Smooth muscle cell (in vitro differentiated cells): ENCODE data around the genes PGAP1, COQ10B and FTCDNL1.

DNA sequence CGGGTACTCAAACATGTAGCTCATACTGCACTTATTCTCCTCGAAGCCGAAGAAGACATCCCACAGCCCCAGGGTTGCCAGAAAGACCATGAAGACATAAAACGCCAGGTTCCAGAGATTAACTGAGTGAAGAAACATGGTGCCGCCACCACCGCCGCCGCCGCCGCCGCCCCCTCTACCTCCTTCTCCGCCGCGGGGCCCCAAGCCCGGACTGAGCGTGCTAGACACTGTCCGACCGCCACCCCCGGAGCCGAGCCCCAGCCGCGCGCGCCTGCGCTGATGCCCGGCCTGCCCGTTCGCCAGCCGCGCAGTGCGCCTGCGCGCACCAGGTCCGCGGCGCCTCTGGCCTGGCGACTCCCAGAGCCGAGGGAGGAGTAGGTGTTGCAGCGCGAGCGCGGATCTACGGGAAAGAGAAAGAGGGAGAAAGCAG, at the start of gene PGAP1:
Gene PGAP1, minus strand, starts transcription at position 229 of the 430 bp plus-strand sequence.
- RAMPAGE, long total RNA: no peak

DNA sequence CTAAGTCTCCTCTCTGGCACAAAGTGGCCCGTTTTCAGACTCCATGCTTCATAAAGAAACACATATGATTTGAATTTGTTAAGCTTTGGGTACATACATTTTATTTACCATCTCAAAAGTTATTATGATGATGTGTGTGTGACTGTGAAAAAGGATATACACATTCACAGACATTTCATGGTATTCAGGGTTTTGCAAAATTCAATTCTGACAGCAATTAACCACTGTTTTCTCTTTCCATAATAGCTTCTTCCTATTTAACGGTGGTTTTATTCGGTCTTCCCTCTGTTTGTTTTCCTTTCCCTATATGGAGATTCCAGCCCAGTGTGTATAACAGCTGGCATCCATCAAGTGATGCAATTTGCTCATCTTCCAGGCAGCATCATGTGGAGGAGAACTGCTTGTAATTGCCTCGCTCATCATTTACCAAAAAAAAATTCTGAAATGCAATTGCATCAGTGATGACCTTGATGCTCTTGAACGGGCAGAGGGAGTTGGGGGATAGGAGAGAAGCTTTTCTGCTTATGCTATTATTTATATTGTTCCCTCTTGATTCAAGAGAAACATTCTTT, 165.9 kb upstream of the PGAP1 start:
- RAMPAGE, long total RNA: no peak

DNA sequence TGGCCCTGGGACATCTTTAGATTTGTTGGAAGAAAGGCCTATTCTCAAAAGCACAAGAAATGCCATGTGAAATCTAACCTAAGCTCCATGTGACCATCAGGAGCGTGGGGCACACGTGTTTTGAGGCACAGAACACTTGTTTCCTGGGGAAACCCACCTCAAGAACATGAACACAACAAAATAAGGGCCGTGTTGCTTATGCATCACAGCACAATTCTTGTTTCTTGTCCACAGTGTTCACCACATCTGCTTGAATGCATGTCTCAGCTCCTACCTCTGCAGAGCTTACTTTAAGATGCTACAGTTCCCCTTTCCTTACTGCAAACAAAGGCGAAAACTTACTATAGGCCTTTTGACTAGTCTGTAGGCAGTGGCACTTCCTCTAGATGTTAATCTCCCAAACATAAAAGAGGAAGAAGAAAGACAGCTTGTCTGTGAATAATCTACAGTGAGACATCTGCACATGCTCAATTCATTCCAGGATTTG, 165.0 kb downstream of the ANKRD44 start:
- RAMPAGE, long total RNA: no peak

DNA sequence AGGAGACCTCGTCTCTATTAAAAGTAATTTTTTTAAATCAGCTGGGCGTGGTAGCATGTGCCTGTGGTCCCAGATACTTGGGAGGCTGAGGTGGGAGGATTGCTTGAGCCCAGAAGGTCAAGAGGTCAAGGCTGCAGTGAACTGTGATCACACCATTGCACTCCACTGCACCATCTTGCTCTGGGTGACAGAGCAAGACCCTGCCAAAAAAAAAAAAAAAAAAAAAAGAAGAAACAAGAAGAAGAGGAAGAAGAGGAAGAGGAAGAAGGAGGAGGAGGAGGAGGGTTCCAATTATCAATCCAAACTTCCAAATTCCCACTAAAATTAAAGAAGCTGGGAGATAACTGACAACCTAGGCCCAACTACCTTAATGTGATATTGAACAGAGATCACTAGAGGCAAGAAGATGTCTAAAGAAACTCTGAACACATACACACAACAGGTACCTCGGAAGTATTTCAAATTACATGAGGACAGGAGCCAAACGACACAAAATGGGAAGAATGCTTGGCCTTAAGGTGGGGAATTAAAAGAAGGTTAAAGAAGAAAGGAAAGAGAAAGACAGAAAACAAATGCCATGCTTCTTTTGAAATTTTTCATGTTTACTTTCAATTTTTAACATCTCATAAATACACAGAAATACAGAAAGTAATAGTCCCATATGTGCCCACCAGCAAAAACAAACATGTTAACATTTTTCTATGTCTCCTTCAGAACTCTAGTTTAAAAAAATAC, 157.4 kb downstream of the ANKRD44 start:
- RAMPAGE, long total RNA: no peak

DNA sequence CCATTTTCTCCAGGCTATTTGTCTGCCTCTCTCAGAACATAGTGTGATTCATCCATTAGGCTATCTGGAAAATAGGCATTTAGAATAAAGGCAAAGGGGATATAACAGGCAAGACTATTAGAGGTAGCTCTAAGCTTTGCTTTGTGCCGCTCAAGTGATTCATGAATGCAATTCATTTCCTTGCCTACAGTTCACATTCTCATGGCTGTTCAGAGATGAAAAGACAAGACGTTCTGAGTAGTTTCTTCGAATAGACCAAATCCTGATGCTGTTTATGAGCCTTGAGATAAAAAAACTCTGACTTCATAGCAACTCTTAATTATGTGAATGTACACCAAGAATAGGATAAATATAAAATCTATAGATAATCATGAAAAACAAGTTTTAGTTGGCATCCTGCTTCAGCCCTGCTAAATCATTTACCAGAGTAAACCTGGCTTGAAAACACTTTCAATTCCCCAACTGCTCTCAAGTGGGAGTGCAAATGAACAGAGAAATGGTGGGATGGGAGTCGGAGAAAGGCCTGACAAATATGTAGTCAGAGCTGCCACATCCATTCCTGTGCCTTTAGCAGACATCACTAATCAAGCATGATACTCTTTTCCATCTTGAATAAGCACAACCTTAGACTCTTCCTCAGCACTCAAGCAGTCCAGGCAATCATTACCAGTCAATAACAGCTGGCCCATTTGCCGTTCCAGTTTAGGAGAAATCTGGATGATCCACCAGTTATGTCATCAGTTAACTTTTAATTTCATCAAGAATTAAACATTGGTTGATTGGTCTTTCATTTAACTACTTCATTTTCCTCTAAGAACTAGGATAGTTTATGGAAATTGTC, 101.4 kb downstream of the ANKRD44 start:
- RAMPAGE, long total RNA: no peak

GRCh38 chr2:197394253-197394612, 40.6 kb downstream of the SF3B1 start:
- RAMPAGE, long total RNA: no peak

DNA sequence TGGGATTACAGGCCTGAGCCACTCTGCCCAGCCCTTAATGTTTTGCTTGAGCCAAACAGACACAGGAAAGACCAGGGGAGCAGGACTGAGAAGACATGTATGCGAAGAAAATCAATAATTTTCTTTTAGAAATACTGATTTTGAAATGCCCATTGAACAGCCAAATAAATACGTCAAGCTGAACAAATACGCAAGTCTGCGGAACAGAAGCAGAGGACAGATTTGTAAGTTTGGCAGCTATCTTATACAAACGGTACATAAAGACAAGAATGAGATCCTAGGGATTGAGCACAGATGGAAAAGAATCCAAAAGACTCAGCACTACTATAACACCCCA, 20.8 kb downstream of the SF3B1 start:
- RAMPAGE, long total RNA: no peak

GRCh38 chr2:197453340-197454442, at the start of gene COQ10B:
COQ10B (plus strand) TSS chr2:197453552.
- RAMPAGE, long total RNA: start-site peak on the plus strand at chr2:197453451-197453554, 1,481 and 1,201 reads in 2 replicates

DNA sequence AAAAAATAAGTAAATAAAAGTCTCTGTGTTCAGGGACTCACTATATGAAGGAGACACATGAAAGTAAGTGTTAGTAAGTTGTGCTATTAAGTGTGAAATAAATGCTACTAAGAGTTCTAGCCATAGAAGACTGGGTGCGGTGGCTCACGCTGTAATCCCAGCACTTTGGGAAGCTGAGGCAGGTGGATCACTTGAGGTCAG, 16.7 kb downstream of the MOB4 start:
- RAMPAGE, long total RNA: no peak

- RAMPAGE, long total RNA: no peak
Measured at GRCh38 chr2:197673010-197673469, 2.3 kb downstream of the RFTN2 start.

DNA sequence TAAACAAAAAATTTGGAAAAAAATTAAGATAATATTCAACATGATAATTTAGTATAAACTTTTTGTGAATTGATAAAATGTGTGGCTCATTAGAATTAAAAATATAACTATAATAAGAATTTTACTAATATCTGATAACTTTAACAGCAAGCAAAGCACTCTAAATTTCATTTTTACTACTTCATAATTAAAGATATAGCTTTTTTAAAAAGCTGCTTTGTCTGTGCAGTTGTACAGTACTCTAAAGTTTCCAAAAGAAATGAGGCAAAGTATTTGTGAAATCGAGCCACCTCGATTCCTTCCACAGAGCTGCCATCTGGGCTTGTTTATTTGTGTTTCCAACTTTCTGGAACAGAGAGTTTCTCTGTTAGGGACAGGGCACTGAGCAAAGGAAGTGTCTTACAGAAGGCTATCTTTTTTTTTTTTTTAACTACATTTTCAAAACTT, 986 bp downstream of the RFTN2 start:
- RAMPAGE, long total RNA: no peak

GRCh38 chr2:197707469-197707921, 2.3 kb downstream of the MARS2 start:
- RAMPAGE, long total RNA: no peak

DNA sequence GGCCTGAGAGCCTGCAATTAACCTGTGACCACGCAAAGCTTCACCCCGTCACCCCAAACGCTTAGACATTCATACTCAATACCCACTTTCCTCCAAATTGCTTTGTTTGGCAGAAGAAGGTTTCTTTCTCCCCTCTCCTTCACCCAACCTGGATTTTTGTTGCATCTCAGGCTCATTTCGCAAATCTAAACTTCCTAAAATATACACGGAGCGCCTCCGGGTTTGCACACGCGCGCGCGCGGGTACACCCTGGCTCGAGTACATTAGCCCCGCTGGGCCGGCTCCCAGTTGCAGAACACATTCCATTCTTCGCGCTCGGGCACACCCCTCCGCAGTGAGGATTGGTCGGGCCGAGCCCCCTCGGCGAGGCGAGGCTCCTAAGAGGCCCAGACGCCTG, 245 bp upstream of the PLCL1 start:
- RAMPAGE, long total RNA: no peak

- RAMPAGE, long total RNA: no peak
Measured at GRCh38 chr2:197809926-197810437, 5.6 kb downstream of the PLCL1 start.

GRCh38 chr2:199272359-199272840, 185.3 kb downstream of the SATB2 start:
- RAMPAGE, long total RNA: no peak

GRCh38 chr2:199458124-199459002, 624 bp upstream of the SATB2 start:
- RAMPAGE, long total RNA: no peak

- RAMPAGE, long total RNA: no peak
Measured at GRCh38 chr2:199468152-199469045, 10.7 kb upstream of the SATB2 start.

GRCh38 chr2:199850461-199851430, at the start of gene FTCDNL1:
FTCDNL1 (minus strand) TSS chr2:199851192.
- RAMPAGE, long total RNA: no peak

DNA sequence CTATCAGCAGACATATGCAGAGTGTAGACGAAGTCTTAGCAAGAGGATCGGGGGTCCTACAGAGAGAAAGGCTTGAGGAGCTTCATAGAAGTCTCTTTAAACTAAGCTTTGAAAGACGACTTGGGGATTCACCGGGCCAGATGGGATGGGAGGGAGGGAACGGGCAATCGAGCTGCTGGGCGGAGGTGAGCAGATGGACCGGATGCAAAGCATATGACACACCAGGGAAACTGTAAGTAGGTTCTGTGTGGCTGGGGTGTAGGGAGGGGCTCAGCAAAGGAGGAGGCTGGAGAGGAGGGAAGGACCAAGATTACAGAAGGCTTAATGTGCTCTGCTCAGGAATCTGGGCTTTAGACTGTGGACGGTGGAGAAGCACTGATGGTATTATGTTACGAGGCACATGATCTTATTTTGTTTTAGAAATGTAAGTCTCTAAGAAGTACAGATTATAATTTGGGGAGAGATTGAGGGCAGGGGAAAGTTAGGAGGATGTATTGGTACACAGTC, 131.5 kb downstream of the MAIP1 start:
- RAMPAGE, long total RNA: no peak

- RAMPAGE, long total RNA: no peak
Measured at GRCh38 chr2:200352596-200353327, 46.3 kb downstream of the SPATS2L start.